ENCODE results near the genes PDK3 and TSPAN7.

DNA sequence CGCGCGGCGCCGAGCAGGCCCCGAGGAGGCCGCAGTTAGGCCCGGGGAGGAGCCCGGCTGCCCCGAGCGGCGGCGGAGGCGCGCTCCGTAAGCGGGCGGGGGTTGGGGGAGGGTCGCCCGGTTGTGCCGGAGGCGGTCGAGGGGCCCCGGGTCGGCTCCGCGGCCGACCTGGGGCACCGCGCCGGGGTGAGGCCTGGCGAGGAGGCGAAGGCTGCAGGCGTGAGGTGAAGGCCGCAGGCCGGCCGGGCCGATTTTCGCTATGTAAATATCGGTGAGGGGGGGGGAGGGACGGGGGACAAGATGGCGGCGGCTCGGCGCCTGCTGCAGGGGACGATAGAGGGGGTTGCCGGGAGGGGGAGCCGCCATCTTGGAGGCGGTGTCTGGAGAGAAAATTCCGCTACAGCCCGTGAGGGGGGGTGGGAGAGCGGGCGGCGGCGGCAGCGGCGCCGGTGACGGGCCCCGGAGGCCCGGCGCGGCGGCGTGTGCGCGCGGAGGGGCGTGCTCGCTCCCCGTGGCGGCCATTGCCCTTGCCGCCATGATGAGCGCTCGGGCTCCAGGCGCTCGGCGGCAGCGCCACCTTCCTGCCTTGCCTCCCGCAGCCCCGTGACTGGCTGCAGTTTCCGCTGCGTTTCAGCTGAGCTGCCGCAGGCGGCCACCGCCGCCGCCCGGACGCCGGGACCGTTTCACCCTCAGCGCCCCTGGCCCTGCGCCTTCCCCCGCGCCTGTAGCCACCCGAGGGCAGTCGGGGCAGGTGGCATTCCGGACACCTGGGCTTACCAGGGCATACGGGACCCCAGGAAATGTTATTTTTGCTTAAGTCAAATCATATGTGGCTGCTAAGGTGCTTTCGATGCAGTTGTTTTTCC, 611 bp downstream of the ZFX start:
- RRBS, result 1% methylated on average over 37 of the region's 101 CpGs

GRCh38 chrX:24190400-24191028, 41.0 kb downstream of the ZFX start:
- RRBS, result no CpG with 5 or more reads among the region's 2 CpGs

GRCh38 chrX:24397035-24397498, 36.6 kb downstream of the SUPT20HL1 start:
- RRBS, result no CpG with 5 or more reads among the region's 3 CpGs

DNA sequence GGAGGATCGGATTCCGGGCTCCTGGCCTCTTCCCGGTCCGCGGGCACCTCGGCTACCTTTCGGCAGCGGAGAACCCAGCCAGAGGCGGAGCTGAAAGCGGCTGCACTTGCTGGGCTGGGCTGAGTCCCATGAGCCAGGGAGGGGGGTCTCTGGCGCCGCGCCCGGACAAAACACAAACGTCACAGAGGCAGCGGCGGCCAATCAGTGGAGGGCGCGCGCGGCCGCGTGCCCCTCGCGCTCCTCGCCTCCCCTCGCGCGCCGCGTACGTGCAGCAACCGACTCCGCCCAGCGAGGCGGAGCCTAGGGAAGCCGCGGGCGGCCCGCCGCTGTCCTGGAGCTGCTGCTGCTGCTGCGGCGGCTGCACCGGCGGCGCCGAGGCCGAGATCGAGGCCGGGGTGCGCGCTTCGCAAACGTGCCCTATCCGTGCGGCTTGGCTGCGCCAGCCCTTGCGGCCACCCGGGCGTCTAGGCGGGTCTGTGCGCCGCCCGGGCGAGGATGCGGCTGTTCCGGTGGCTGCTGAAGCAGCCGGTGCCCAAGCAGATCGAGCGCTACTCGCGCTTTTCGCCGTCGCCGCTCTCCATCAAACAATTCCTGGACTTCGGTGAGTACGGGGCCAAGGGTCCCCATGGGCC, at the start of gene PDK3:
Gene PDK3 (plus strand): TSS at position 326 of the 632 bp plus-strand sequence.
- RRBS, result under 1% methylated on average over 12 of the region's 78 CpGs

DNA sequence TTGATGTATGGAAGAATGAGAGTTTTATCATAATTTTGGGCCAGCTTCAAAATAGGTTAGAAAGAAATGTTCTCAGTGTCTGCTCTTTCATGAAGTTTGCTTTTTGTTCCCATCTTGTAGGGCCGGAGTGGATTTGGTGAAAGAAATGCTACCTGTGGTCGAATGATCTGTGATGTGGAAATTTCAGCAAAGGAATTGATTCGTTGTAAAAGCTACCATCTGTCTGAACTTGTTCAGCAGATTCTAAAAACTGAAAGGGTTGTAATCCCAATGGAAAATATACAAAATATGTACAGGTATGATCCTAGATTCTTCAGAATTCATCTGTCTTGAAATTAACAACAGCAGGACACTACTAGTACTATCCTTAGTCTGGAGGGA, 45.5 kb downstream of the POLA1 start:
- RRBS, result no CpG with 5 or more reads among the region's 3 CpGs

DNA sequence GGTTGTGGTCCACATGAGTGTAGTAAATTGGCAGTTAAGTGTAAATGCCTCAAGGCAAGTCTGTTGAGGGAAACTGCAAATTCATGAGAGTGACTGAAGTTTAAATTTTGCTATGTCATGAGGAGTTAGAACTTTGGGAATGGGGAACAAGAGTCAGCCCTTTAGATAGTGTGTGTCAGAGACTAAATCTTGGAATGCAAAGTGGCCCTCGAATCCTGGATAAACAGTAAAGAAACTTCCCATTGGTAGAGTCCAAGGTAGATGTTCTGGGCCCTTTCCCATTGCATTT, 11.7 kb downstream of the MAGEB5 start:
- RRBS, result no CpG with 5 or more reads among the region's 1 CpG

- RRBS, result no CpG with 5 or more reads among the region's 7 CpGs
Measured at GRCh38 chrX:28591599-28591835, 4.3 kb downstream of the IL1RAPL1 start.

GRCh38 chrX:30572998-30573628, 4.5 kb downstream of the TASL start:
- RRBS, result no CpG with 5 or more reads among the region's 4 CpGs

- RRBS, result no CpG with 5 or more reads among the region's 2 CpGs
Measured at GRCh38 chrX:30620990-30621496, 32.2 kb upstream of the GK start.

GRCh38 chrX:30638552-30638989, 14.7 kb upstream of the GK start:
- RRBS, result no CpG with 5 or more reads among the region's 3 CpGs

GRCh38 chrX:30748276-30749122, 95.3 kb downstream of the GK start:
- RRBS, result no CpG with 5 or more reads among the region's 11 CpGs

- RRBS, result no CpG with 5 or more reads among the region's 32 CpGs
Measured at GRCh38 chrX:34655478-34656588, 1.3 kb downstream of the TMEM47 start.

GRCh38 chrX:35965492-35965884, 46.0 kb downstream of the CFAP47 start:
- RRBS, result no CpG with 5 or more reads among the region's 1 CpG

DNA sequence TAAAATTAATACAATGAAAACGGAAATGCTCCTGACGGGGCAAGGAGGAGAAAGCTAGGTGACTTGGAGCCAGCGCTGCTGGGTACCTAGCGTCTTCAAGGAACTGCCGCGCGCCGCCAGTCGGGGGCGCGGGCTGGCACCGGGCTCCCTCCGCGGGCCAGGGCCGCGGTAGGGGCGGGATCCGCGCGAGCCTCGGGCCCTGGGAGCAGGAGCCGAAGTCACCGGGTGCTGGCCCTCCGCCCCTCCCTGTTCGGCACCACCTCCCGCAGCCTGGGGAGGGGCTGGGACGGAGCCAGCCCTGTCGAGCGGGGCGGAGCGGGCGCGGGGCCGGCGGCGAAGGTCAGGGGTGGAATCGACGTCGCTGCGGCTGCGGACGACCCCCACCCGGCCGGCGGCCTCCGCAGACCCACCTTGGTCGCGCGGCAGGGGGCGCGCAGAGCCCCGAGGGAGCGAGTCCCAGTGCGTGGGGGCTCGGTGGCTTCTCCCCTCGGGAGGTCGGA, 50.8 kb upstream of the FAM47C start:
- RRBS, result under 1% methylated on average over 14 of the region's 57 CpGs

- RRBS, result no CpG with 5 or more reads among the region's 5 CpGs
Measured at GRCh38 chrX:38054080-38054442, 47.7 kb downstream of the SYTL5 start.

DNA sequence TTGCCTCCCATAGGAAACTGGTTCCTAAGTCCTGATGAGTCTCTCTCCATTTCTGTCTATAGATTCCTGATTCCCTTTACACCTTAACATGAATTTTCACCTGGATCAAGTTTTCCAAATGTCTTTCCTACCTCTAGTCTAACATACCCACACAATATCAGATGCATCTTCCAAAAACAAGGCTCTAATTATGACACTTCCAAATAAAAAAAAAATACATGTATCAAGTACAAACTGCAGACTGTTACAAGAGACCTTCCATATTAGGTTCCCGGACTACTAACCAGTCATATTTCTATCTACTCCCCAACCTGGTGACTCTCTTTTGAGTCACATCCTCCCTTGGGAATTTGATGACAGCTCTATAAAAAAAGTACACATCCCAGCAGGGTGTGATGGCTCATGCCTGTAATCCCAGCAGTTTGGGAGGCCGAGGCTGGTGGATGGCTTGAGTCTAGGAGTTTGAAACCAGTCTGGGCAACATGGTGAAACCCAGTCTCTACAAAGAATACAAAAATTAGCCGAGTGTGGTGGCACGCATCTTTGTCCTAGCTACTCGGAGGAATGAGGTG, 14.9 kb downstream of the RPGR start:
- RRBS, result no CpG with 5 or more reads among the region's 5 CpGs

DNA sequence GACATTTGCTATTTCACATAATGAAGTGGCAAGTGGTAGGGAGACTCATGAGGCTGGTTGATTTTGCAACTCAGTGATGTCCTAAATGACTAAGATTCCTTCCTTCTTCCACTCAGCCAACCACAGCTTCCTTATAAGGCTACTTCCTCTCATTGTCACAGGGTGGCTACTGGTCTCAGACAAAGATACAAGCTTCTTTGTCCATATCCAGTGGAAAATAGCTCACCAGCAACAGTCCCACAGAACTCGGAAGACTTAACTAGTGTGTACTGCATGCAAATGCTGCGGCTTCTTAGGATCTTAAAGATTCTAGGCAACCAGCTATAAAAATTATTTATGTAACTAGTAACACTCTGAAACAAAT, 5.2 kb upstream of the OTC start:
- RRBS, result no CpG with 5 or more reads among the region's 2 CpGs

GRCh38 chrX:38351235-38351759, 1.1 kb upstream of the OTC start:
- RRBS, result no CpG with 5 or more reads among the region's 4 CpGs

- RRBS, result 0% methylated on average over 4 of the region's 103 CpGs
Measured at GRCh38 chrX:38561103-38562278, at the start of gene TSPAN7. Gene TSPAN7 (plus strand): TSS chrX:38561542.

- RRBS, result 3% methylated on average over 3 of the region's 16 CpGs
Measured at GRCh38 chrX:38805292-38805613, 4.0 kb downstream of the MID1IP1 start.

All from skeletal muscle cell (primary cell).